Metastatic Breast Carcinoma in the Ovary (tissue), 3 donors: ENCODE measurements around the gene PMAIP1.

DNA sequence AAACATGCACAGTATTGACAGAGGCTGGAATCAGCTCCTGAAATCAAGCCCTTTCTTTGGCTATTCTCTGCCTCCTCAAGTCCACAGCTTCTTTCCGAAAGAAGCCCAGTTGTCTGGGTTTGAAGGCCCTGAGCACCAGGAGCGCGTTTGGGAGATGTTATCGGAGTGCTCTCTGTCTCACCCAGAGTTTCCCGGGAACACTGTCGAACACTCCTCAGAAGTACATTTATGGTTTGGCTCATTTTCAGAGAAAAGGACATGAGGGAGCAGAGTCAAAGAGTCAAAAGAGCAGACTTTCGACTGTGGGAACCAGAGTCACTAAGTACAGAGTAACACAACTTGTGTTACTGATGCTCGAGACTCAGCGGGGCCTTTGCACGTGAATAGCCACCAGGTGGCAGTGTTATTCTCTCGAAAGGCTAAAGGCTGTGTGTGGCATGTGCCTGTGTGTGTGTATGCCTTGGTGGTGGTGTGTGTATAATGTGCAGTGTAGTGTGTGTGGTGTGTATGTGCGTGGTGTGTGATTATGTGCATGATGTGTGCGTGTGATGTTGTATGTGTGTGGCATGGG is 83.2 kb upstream of the ZNF532 start:
- PRO-cap, 3 experiments: no peak in any of the 3 experiments

GRCh38 chr18:58827350-58827796 is 37.3 kb upstream of the ZNF532 start:
- PRO-cap, 3 experiments: no peak in any of the 3 experiments

- PRO-cap, 3 experiments: no peak in any of the 3 experiments
These were observed 409 bp downstream of the ZNF532 start for GRCh38 chr18:58865042-58865529.

- PRO-cap, 3 experiments: no peak in any of the 3 experiments
These were observed 112.5 kb downstream of the ZNF532 start for GRCh38 chr18:58977172-58977572.

DNA sequence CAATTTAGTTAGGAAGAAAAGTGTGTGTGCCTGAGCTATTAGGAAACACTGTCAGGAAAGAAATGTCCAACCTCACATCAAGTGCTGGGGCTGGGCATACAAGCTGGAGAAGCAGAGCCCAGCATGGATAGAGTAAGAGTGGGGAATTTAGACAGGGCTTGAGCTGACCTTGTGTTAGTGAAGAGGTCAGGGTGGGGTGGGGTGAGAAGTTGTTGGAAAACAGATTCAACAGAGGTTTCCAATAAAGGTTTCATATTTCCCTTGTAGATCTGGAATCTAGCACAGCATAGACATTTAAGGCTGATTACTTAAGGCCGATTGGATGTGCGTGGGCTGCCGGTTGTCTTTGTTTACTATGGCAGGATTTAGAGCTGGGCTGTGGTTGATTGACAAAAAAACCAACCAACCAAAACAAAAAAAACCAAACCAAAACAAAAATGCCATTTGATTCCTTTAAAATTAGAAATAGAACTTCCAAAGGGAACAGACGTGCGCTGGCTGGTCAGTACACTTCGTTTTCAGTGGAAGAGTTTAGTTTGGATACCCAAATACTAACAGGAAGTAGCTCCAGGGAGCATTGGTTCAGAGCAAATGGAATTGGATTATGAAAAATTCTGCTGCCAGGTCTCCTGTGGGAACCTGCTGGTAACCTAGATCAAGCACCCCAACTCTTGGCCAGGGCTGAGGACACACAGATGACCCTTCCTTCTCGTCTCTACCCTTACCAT is 114.8 kb upstream of the SEC11C start:
- PRO-cap, 3 experiments: no peak in any of the 3 experiments

- PRO-cap, 3 experiments: peak in 2 of 3 experiments; most common minus-strand start chr18:59269262 (in 2)
These were observed 4.2 kb downstream of the RAX start for GRCh38 chr18:59269043-59269531.

GRCh38 chr18:59324801-59326208 is 6.9 kb upstream of the CPLX4 start:
- PRO-cap, 3 experiments: no peak in any of the 3 experiments

DNA sequence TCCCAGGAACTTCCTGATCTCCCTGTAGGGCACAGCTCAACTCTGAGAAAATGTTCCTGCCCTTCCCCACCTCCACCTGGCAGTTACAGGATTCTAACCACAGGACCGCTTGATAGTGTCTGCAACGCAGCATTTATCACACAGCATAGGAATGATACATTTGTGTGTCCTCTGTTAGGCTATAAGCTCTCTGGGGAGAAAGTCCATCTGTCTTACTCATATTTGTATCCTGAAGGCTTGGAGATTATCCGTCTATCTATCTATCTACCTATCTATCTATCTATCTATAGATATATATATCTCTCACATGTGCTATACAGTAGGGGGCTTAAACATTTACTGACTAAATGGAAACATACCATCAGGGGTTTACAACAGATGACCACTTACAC is 6.4 kb downstream of the LMAN1 start:
- PRO-cap, 3 experiments: no peak in any of the 3 experiments

DNA sequence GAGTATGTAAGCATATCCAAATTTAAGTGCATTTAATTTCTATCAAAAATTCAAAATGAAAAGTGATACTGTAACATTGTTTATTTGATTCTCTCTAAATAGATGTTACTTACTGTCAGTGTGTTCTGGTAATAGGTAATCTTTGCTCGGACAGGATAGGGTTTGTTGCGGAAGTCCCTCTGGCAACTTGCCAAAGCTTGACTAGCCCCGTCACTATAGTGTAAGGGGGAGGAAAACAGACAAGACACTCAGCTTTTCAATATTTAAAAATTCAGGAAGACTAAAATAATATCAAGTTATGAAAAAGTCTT is 6.0 kb downstream of the LMAN1 start:
- PRO-cap, 3 experiments: no peak in any of the 3 experiments

- PRO-cap, 3 experiments: no peak in any of the 3 experiments
These were observed 111.8 kb upstream of the LMAN1 start for GRCh38 chr18:59470890-59471295.

GRCh38 chr18:59509747-59510502 is 150.9 kb upstream of the LMAN1 start:
- PRO-cap, 3 experiments: no peak in any of the 3 experiments

GRCh38 chr18:59550334-59550677 is 146.9 kb downstream of the CCBE1 start:
- PRO-cap, 3 experiments: no peak in any of the 3 experiments

DNA sequence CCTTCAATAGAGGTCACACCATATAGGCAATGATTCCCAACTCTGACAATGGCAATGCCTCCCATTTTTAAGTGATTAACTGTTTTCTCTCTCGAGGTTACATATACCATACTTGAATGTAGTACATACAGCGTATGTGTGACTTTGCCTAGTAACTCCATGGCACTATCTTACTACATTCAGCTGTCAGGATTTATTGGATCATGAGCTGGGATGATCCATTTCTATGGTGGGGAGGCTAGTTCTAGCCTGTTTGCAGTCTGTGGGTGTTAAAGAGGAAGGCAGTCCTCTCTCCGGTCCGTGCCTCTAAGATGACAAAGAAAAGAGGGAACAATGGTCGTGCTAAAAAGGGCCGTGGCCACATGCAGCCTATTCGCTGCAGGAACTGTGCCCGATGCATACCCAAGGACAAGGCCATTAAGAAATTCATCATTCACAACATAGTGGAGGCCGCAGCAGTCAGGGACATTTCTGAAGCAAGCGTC is 64.1 kb upstream of the CCBE1 start:
- PRO-cap, 3 experiments: peak in 1 of 3 experiments; most common plus-strand start position 288 of the sequence (in 1)

- PRO-cap, 3 experiments: peak in 3 of 3 experiments; most common plus-strand start chr18:59899996 (in 3); most common minus-strand start chr18:59899886 (in 3)
These were observed at the start of gene PMAIP1 for GRCh38 chr18:59899194-59900110. Gene PMAIP1 (plus strand): TSS chr18:59899996.

DNA sequence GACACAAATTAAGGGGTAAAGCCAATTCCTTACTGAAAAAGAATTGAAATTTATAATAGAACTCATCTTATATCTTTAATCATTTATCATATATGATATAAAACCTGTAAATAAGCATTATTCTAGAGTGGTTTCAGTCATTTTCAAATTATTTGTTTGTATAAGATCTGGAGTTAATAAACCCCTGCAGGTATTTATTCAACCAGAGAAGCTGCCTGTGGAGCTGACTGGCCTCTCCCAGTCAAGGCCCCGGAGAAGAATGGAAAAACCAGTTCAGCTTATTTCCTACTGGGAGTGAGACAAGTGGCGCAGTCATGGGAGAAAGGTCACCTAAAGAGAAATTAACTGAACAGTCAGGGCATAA is 241.0 kb downstream of the RNF152 start:
- PRO-cap, 3 experiments: peak in 1 of 3 experiments; most common plus-strand start position 309 of the sequence (in 1); most common minus-strand start position 261 of the sequence (in 1)

DNA sequence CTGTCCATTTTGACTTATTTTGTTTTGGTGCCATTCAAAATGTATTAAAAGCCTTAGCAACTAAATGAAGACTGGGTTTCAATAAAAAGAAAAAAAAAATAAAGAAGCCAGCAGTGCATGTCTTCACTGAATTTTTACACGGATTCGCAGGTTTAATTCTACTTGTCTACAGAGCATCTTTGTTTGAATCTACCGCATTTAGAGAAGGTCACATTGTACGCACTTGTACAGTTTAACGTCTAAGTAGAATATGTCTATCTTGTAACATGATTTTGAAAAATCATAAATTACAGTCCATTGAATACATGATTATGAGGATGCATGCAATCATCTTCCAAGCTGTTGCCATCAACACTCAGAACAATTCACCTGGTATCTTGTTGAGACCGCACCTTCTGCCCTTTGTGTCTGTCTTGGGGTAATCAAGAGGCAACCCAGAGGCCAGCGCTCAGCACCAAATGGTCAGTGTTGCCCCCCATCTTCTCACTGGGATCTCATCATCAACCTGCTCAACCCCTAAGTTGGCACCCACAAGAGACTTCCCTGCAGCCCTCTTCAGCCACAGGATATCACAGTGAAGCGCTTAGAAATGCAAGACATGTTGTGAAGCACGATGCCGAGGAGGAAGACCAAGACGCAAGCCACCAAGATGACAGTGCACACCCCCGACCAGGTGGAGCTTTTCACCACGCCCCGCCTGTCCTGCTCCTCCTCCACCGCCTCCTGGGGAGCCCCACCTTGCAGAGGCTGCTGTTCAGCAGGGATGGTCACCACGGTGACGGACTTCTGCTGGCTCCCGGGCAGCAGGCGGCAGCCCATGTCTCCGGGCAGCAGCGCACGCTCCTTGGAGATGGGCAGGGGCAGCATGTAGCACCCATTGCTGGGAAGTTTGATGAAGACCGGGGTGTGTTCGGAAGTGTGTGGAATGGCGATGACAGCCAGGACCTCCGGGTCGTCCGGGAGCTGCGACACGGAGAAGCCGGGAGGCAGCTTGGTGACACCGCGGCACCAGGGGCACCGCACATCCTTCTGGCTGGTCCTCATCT is 77.2 kb downstream of the RNF152 start:
- PRO-cap, 3 experiments: no peak in any of the 3 experiments

GRCh38 chr18:61866715-61867065 is 26.1 kb downstream of the RNF152 start:
- PRO-cap, 3 experiments: no peak in any of the 3 experiments

- PRO-cap, 3 experiments: no peak in any of the 3 experiments
These were observed 7.8 kb upstream of the RNF152 start for GRCh38 chr18:61900536-61900993.

DNA sequence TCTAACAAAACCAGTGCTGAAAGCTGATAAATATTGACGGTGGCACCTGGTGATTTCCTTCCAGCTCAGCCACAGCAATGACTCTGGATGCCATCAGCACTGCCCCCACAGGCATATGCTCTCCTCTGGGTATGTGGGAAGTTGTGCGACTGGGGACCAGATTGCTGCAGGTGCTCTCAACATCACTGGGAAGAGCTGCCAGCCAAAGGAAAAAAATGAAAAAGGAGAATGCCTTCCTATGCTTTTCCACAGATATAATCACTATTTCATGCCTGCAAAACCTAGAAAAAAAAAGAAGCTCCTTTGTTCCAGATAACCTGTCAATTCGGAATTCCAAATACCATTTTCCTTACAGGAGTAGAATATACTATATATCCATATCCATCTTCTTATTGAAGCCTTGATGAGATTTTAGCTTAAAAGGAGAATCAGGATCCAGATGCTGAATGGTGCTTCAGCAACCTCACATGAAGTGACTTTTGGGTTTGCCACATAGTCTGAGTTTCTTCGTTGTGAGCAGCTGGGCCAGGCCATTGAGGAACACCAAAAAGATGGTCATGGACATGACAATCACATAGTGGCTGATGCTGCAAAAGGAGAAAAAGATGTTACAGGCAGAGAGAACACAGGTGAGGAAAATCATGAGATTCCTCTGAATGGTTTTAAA is 141.3 kb downstream of the PIGN start:
- PRO-cap, 3 experiments: no peak in any of the 3 experiments

DNA sequence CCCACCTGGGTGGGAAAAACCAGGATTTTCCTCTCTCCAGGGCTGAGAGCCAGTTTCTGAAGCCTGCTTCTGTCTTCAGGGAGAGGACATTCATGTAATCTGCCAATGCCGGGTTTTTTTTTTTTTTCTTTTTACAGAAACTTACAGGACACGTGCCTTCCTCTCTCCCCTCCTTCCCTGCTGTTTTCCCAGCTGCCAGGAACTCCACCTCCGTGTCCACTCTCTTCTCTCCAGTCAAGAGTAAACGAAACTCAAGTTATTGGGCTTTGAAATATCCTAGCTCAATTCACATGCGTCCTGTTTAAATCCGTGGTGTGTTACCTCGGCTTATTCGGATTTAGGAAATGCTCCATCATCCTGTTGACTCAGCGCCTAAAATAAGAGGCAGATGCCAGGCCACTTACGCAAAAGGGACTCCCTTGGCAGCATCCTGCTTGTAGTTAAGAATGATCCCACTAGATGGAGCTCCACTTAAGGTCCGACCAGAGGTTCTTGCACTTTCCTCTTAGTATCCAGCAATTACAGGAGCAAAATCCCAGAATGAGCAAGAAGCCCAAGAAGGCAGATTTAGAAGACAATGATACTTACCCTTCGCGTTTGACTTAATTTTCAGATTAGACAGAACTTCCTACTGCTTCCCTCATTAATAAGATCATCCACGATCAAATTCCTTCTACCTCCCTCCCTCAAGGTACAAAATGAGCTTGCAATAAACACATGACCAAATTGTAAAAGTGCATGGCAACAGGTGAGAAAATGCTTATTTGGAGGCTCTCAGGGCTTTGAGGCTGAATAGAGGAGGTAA is 97.2 kb upstream of the ZCCHC2 start:
- PRO-cap, 3 experiments: peak in 3 of 3 experiments; most common plus-strand start position 508 of the sequence (in 2); most common minus-strand start position 319 of the sequence (in 3)